Measurements from ENCODE around the genes ZBTB2 and MTRF1L.

DNA sequence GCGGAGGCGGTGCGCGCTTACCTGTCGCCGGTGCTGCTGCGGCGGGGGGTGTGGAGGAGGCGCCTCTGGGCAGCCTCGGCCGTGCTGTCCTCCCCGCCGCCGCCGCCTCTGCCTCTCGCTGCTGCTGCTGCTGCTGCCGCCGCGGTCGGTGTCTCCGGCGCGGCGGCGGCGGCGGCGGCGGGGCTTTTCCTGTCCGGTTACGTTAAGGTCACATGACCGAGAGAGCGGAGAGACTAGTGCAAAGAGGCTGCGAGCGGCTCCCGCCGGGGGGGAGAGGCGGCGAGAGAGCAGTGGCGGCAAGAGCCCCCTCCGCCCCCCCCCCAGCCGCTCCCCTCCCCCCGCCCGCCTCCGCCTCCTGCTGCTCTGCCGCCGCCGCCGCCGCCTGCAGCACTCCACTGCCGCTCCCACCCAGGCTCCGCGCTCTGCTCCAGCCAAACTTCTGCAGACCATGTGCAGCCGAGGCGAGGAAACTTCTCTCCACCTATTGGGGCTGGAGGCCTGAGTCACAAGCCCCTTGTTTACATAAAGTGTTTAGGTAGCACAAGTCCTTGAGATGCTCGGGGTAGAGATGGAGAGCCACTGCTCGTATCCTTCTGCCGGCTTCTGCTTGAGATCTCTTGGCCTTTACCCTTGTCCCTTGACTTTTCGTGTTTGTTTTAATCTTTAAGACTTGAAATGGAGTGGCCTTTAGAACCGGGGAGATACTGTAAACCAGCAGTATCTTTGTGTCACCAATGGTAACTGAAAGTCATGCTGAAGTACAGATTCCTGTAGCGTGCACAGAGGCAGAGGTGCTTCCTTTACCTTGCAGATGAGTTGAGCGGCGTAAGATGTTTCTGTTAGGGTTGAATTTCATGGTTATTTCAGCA lies at the start of gene ZBTB2:
ZBTB2 (minus strand) TSS at position 161 of the 869 bp plus-strand sequence.
- PRO-cap: bidirectional peak, plus-strand start at position 219 of the sequence, minus-strand start at position 147 of the sequence; bidirectional peak, plus-strand start at position 559 of the sequence, minus-strand start at position 397 of the sequence; unidirectional peak, minus-strand start at position 632 of the sequence

GRCh38 chr6:151392883-151394132 lies 1.9 kb upstream of the ZBTB2 start:
- PRO-cap: no peak

- PRO-cap: no peak
Observed at GRCh38 chr6:151490777-151491460, 2.9 kb upstream of the CCDC170 start.

- PRO-cap: no peak
Observed at GRCh38 chr6:151616054-151616730, 122.4 kb downstream of the CCDC170 start.

- PRO-cap: no peak
Observed at GRCh38 chr6:151616731-151617204, 123.0 kb downstream of the CCDC170 start.

DNA sequence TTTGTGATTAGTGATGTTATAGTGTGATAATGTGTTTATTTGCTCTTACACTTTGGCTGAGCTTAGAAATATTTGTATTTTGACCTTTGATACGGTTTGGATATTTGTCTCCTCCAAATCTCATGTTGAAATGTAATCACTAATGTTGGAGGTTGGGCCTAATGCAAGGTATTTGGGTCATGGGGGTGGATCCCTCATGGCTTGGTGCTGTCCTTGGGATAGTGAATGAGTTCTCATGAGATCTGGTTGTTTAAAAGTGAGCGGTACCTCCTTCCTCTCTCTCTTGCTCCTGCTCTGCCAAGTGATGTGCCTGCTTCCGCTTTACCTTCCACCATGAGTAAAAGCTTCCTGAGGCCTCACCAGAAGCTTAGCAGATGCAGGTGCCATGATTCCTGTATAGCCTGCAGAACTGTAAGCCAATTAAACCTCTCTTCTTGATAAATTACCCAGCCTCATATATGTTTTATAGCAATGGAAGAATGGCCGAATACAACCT lies 147.3 kb downstream of the CCDC170 start:
- PRO-cap: no peak

- PRO-cap: no peak
Observed at GRCh38 chr6:151805281-151805897, 2.1 kb upstream of the ESR1 start.

GRCh38 chr6:151909610-151910140 lies 102.2 kb downstream of the ESR1 start:
- PRO-cap: no peak

DNA sequence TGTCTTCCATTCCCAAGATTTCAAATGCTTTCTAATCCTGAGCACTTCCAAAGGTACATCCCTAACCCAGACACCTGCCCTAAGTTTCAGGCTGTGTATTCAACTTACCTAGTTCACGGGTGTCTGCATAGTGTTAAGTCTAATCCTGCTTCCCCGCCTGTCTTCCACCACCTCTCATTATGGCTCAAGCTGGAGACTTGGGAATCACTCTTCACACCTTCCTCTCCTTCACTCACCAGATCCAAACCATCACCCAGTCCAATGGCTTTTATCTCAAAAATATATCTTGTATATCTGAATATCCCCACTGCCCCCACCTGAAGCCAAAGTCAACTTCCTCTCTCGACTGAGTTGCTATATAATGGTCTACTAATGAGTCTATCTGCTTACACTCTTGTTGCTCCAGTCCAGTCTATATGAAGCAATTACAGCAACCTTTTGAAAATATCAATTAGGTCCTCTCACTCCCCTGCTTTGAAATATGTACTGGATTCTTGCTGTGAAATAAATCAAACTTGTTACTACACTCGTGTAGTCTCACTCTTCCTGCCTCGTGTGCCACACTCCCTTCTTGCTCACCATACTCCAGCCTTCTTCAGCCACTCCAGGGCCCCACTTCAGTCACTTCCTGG lies 352.1 kb downstream of the SYNE1 start:
- PRO-cap: no peak

- PRO-cap: bidirectional peak, plus-strand start at chr6:152300731, minus-strand start at chr6:152300739
Observed at GRCh38 chr6:152300299-152300922, 336.8 kb downstream of the SYNE1 start.

GRCh38 chr6:152701772-152702399 lies 4.2 kb downstream of the MYCT1 start:
- PRO-cap: no peak

GRCh38 chr6:153002567-153003217 lies at the start of gene MTRF1L:
TSS of gene MTRF1L (minus strand) at chr6:153002709.
- PRO-cap: bidirectional peak, plus-strand start at chr6:153002841, minus-strand start at chr6:153002689

DNA sequence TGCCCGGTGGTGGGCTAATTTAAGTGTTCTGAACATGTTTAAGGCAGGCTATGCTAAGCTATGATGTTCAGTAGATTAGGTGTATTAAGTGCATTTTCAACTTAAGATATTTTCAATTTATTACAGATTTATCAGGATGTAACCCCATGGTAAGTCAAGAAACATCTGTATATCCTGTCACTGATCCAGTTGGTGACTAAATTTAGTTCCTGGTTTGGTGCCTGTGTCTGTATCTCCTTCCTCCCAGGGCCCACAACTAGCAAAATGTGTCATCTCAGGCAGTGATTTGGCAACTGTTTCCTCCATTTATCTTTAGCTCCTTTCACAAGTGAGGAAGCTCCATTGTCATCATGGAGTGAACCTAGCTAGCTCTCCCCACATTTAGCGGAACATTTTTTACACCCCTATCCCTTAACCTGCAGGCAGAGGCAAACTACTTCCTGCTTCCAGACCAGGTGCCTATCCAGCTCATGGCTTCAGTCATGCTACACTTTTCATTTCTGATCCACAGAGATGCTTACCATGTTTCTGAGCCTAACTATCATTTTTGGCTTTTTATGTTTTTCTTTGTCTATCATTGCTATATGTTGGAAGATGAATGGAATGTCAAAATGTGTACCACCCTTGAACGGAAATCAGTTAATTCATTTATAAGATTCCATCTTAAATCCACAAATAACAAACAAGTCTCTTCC lies 99.5 kb downstream of the IPCEF1 start:
- PRO-cap: no peak

GRCh38 chr6:154403503-154404192 lies 47.0 kb upstream of the IPCEF1 start:
- PRO-cap: no peak

- PRO-cap: no peak
Observed at GRCh38 chr6:154460358-154460919, 50.0 kb downstream of the CNKSR3 start.

DNA sequence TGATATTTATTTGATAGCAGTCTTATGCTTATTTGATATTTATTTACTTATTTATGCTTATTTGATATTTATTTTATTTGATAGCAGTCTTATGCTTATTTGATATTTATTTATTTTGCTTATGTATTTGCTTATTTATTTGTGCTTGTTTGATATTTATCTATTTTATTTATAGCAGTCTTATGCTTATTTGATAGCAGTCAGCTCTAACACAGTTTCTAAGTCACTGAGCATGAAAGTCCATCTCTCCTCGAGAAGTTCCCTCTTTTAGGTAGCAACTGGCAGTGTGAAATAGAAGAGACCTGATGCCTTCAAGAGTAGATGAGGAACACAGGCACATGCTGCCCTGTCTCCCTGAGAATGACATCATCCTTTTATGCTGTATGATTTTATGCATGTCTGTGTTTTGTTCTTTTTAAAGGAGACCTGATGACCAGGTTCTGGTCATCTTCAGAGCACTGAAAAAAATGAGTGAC lies 29.2 kb downstream of the CNKSR3 start:
- PRO-cap: no peak

- PRO-cap: no peak
Observed at GRCh38 chr6:154507247-154507928, 3.1 kb downstream of the CNKSR3 start.

DNA sequence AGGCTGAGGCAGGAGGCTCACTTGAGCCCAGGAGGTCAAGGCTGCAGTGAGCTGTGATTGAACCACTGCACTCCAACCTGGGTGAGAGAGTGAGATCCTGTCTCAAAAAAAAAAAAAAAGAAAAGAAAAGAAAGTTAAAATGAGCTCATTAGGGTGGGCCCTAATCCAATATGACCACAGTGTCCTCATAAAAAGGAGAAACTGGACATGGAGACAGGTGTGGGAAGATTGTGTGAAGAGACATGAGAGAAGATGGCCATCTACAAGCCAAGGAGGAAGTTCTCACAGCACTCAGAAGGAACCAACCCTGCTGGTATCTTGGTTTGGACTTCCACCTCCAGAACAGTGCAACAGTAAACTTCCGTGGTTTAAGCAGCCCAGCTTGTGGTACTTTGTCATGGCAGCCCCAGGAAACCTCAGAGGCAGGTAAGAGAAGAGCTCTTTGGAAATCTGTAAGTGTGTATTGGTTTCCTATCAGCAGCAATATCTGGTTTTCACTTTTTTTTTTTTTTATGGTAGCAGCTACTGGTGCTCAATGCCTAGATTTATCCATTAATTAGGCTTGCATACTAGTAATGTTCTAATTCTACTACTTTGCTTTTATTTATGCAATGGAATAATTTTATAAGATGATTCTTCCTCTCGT lies 16.5 kb upstream of the CNKSR3 start:
- PRO-cap: no peak

- PRO-cap: no peak
Observed at GRCh38 chr6:154569462-154569890, 59.0 kb upstream of the CNKSR3 start.

- PRO-cap: no peak
Observed at GRCh38 chr6:154791336-154792263, 58.4 kb downstream of the SCAF8 start.

Measured in left colon (tissue), 1 donor.